RPMI7951 (cell line): ENCODE results near the gene CBLL1.

DNA sequence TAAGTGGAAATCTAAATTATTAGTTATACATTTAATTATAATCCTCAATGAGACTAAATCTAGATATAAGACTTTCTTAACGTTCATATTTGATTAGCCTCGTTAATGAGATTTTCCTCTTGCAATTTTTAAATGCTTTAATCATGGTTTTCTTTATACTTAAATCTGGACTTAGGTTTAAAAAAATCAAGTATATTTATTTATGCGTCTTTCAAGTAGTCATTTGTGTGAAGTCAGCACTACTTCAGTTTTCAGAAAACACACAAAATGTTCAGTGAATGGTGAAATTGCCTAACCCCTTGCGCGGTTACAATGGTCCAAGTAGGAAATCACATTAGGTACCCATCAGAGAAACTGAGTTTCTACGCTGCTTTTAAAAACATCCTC is 1.3 kb downstream of the SYPL1 start:
- RAMPAGE, long total RNA: no peak

- RAMPAGE, long total RNA: no peak
These were observed 22.8 kb downstream of the NAMPT start for GRCh38 chr7:106261685-106262728.

GRCh38 chr7:106279761-106280178 is 5.0 kb downstream of the NAMPT start:
- RAMPAGE, long total RNA: no peak

GRCh38 chr7:106285938-106286116 is 1.0 kb upstream of the NAMPT start:
- RAMPAGE, long total RNA: no peak

- RAMPAGE, long total RNA: no peak
These were observed 1.3 kb upstream of the NAMPT start for GRCh38 chr7:106286117-106286485.

DNA sequence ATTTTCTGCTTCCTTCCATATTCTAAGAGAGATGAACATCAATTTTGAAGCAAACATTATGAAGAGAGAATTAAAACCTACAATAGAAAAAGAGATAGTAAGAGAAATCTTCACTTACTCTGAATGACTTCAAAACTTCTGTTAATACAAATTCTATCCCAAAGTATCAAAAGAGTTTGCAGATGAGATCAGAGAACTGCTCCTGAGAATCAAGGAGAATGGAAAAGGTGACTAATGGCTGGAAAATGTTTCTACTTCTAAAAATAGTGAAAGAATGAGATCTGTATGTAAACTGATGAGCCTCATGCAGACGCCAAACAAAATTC is 95.1 kb upstream of the PIK3CG start:
- RAMPAGE, long total RNA: no peak

- RAMPAGE, long total RNA: no peak
These were observed 89.2 kb upstream of the PIK3CG start for GRCh38 chr7:106775737-106776452.

DNA sequence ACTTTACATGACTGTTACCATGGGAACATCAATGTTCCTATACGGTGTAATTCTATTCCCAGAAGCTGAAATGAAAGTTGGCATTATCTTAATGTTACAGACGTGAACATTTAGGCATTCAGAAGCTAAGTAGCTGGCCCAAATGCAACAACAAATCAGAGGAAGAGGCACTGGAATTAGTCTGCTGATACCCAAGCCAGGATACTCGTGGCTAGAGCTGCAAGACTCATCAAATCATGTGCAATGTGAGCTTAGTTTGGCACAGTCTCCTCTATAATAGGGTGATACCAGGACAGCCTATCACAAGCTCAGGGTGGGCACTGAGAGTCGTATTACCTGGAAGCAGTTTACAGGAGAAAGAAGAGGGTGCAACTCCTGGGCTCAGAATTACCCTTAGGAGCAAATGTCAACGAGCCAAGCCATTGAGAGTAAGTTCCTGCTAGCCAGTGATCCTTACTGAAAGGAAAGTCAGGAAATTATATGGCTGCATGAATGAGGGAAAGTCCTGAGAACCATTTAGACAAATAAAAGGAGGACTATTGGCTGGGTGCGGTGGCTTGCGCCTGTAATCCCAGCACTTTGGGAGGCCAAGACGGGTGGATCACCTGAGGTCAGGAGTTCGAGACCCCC is 29.8 kb upstream of the PRKAR2B start:
- RAMPAGE, long total RNA: no peak

DNA sequence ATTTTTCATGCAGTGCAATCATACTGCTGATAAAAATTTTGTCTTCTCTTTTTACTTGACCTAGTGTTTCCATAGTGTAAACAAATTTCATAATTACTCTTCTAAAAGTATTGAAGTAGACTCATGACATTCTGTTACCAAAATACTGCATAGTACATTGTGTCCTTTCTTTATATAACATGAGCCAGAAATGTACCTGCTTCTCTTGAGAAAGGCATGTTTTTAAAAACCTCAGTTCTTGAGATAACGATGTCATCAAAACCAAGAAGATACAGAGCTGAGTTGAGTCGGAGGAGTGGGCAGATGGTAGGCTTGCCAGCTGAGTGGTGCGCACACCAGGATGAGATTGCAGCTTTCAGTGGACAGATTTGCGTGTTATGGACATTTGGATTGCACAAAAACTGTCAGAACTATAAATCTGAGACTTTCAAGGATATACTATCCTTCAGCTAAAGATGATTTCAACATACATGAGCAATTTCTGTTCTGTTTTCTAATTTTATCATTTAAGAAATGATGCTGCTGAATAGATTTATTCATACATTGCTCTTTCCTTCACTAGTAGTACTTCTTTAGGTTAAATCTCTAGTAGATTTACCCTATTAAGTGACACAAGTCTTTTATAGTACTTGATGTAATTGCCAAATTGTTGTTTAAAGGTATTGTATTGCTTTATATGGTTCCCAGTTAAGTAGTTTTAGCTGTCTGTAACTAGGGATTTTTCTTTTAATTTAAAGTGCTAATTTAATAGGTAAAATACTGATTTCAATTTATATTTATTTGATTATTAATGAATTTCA is 25.0 kb downstream of the PRKAR2B start:
- RAMPAGE, long total RNA: no peak

- RAMPAGE, long total RNA: no peak
These were observed 34.1 kb downstream of the PRKAR2B start for GRCh38 chr7:107078394-107079149.

GRCh38 chr7:107103253-107103976 is 58.9 kb downstream of the PRKAR2B start:
- RAMPAGE, long total RNA: no peak

DNA sequence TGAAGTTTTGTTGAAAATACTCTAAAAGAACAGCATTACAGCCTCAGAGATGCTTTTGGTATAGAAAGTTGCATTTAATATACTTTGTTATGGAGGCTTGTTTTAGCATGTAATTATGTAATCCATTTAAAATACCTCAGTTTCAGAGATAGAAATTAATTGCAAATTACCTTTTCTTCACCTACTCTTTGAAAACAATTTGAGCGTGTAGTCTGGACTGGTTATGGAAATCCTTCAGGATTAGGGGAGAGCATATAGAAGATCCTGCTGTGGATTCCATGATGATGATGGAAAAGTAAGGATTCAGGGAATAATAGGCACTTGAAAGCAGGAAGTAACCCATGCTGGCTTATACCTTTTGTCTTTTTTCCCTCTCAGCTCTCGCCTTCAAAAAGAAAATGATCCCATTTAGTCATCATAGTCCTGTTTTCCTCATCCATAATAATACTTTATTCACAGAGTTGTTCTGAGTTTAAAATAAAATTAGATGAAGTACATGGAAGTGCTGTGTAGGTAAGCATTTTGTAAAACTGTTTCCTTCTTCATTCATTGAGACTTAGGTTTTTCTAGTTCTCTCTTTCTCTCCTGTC is 4.4 kb downstream of the HBP1 start:
- RAMPAGE, long total RNA: no peak

DNA sequence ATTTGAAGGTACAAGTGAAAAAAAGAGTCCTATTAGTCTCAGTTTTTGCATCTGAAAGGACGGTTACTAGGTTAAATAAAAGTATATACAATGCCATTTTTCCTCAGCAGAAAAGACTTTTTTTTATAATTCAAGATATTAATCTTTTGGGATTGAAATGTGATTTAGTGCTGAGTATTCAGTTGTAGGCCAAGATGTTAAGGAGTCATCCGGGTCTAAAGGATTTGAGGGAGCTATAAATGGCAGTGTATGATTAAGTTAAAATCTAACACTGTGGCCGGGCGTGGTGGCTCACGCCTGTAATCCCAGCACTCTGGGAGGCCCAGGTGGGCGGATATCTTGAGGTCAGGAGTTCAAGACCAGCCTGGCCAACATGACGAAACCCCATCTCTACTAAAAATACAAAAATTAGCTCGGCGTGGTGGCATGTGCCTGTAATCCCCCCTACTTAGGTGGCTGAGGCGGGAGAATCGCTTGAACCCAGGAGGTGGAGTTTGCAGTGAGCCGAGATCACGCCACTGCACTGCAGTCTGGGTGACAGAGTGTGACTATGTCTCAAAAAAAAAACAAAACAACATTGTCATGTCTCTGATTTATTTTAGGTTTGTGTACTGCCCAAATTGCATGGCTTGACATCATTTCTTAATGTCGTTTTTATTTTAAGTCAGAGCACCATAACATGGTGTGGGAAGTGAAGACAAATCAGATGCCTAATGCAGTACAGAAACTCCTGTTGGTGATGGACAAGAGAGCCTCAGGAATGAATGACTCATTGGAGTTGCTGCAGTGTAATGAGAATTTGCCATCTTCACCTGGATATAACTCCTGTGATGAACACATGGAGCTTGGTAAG is 10.6 kb downstream of the HBP1 start:
- RAMPAGE, long total RNA: no peak

- RAMPAGE, long total RNA: no peak
These were observed 12.2 kb downstream of the HBP1 start for GRCh38 chr7:107180923-107181458.

DNA sequence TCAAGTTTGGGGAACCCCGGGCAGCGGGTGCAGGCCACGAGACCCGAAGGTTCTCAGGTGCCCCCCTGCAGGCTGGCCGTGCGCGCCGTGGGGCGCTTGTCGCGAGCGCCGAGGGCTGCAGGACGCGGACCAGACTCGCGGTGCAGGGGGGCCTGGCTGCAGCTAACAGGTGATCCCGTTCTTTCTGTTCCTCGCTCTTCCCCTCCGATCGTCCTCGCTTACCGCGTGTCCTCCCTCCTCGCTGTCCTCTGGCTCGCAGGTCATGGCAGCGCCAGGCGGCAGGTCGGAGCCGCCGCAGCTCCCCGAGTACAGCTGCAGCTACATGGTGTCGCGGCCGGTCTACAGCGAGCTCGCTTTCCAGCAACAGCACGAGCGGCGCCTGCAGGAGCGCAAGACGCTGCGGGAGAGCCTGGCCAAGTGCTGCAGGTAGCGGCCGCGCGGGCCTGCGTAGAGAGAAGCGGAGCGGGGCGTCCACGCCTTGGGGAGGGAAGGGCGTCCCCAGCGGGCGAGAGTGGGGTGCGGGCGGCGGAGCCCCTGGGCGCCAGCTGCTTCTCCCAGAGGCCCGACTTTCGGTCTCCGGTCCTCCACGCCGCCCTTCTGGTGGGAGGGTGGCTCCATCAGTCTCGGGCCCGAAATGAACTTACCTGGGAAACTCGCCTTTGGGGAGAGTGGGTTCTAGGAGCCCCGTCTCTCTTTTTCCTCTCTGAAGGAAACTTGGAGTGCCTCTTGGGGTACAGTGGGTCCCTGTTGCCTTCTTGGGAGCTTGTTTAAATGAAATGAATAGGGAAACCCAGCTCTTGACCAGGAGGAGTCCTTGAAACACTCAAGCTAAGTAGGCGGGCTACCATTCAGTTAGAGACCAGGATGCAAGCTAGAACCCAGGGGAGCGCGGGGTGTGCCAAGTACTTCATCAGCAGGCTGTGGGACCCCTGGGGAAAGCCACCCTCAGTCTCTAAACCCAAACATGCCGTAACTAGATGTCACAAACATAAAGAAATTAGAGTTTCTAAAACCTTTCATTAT is 1.1 kb downstream of the SLC26A4 start:
- RAMPAGE, long total RNA: no peak

DNA sequence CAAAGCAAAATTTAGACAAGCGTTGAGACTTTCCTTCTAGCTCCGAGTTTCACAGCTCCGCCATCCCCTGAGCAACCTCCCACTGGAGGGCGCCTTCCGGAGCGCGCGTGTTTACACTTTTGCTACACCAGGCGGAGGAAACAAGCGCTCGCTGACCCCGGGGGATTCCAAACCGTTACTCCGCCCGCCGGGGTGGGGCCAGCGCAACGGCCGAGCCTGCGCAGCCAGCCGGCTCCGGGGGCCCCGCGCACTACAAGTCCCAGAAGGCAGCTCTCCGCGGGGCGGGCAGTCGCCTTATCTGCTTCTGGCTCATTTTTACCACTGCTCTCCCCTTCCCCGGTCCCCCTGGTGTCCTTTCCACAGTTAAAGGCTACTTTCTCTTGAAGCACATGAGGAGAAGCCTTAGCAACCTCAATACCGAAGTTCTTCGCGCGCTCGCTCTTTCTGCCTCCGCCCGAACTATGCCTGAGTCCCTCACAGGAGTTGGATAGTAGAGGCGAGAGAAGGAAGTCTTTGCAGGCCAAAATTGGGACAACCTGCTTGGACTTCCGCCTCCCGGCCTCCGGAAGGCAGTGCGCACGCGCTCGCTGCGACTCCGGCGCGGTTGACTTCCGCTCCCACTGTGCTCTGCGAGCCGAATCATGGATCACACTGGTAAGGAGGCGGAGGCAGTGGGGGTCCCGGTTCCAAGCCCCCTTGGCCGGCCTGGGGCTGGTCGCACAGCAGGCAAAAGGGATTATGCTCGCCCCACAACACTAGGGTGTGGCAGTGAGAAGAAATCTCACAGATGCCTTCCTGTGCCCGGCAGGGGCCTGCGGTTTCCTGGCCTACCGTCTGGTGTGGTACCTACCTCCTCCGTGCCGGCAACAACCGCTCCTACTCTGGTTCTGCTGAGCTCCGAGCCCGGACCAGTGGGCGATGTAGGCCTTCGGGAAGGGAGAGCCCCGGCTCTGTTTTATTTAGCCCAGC is at the start of gene CBLL1:
TSS of gene CBLL1 (plus strand) at position 620 of the 969 bp plus-strand sequence.
- RAMPAGE, long total RNA: start-site peak on the plus strand centred at position 624 of the sequence, 21 bp wide, 65 and 55 reads in 2 replicates

- RAMPAGE, long total RNA: no peak
These were observed 1.3 kb downstream of the CBLL1 start for GRCh38 chr7:107745036-107745838.

GRCh38 chr7:107917226-107917603 is 26.2 kb downstream of the DLD start:
- RAMPAGE, long total RNA: no peak

- RAMPAGE, long total RNA: no peak
These were observed 40.1 kb downstream of the DLD start for GRCh38 chr7:107930977-107931575.

- RAMPAGE, long total RNA: no peak
These were observed 31.1 kb downstream of the LAMB1 start for GRCh38 chr7:107971637-107972549.